Vermiform appendix (tissue), 1 donor: ENCODE measurements around the genes CCL22 and CX3CL1.

DNA sequence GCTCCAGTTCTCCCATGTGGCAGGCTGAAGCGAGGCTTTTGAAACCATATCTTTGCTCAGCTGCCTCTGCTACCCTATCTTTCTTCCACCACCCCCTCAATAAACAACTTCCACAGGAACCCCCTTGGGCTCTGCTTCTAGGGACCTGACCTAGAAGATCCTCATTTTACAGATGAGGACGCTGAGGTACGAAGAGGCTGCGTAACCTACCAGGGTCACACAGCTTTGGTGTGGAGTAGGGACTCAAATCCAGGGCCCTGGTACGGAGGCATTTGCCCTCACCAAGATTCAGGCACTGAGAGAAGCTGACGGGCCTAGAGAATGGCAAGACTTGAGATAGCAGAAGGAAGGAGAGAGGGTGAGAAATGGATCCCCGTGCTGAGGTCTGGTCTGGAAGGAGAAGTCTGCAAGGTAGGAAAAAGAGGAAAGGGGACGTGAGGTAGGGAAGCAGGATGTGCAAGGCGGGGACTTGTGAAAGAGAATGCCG, 14.4 kb downstream of the NLRC5 start:
- PRO-cap, result no peak

GRCh38 chr16:57026073-57026272, 36.6 kb downstream of the NLRC5 start:
- PRO-cap, result no peak

GRCh38 chr16:57091364-57092109, 846 bp upstream of the CPNE2 start:
- PRO-cap, result no peak

DNA sequence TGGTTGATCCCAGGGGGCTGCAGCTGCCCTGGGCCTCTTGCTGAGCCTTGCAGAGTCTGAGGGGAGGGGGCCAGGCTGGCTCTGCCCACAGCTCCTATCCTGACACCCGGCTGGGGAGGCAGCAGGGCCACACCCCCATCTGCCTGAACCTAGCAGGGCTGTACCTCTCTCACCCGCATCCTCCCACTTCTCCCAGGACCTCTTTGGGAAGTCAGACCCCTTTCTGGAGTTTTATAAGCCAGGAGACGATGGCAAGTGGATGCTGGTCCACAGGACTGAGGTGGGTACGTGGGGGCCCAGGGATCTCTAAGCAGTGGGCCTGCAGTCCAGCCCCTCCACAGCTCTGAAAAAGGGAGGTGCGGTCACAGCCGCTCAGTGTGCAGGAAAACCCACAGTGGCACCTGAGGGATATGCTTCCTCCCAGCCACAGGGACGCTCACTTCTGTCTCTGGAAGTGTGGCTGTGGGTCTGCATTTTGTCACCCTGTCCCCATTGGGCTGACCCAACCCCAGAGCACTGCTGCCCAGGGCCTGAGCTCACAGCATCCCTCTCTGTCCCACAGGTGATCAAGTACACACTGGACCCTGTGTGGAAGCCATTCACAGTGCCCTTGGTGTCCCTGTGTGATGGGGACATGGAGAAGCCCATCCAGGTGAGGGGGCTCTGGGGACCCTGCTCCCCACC, 26.8 kb downstream of the CPNE2 start:
- PRO-cap, result no peak

GRCh38 chr16:57134733-57135443, 42.5 kb downstream of the CPNE2 start:
- PRO-cap, result bidirectional peak, plus-strand start at chr16:57135176, minus-strand start at chr16:57135091

- PRO-cap, result no peak
Observed at GRCh38 chr16:57318117-57318724, 33.7 kb upstream of the PLLP start.

GRCh38 chr16:57358610-57359047, at the start of gene CCL22:
Gene CCL22, plus strand, starts transcription at chr16:57358783.
- PRO-cap, result no peak

GRCh38 chr16:57372075-57373218, at the start of gene CX3CL1:
Gene CX3CL1, plus strand, starts transcription at chr16:57372490.
- PRO-cap, result bidirectional peak, plus-strand start at chr16:57372490, minus-strand start at chr16:57372369; unidirectional peak, minus-strand start at chr16:57372871

GRCh38 chr16:57379224-57380009, 7.1 kb downstream of the CX3CL1 start:
- PRO-cap, result no peak

GRCh38 chr16:57392621-57393238, 11.8 kb upstream of the CCL17 start:
- PRO-cap, result no peak

GRCh38 chr16:57472703-57474073, 10.7 kb downstream of the POLR2C start:
- PRO-cap, result no peak

- PRO-cap, result no peak
Observed at GRCh38 chr16:57483830-57484465, 2.3 kb downstream of the DOK4 start.

DNA sequence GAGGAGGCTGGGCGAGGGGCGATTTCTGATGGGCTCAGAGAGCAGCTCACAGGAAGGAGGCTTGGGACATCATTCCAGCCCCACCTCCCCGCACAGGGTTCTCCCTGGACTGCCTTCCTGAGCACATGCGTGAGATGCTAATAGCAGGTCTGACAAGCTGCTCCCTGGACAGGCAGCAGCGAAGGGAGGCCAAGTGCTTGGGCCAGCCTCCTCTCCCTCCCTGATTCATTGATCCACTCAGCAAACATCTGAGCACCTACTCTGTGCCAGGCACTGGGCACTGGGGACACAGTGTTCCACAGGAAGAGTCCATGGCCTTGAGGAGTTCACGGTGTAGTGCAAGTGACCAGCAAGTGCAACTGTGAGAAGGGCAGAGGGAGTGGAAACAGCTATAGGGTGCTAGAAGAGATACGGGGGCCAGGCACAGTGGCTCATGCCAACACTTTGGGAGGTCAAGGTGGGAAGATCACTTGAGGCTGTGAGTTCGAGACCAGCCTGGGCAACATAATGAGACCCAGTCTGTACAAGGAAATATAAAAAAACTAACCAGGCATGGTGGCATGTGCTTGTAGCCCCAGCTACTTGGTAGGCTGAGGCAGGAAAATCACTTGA, 14.6 kb upstream of the DOK4 start:
- PRO-cap, result no peak

- PRO-cap, result unidirectional peak, plus-strand start at chr16:57530219
Observed at GRCh38 chr16:57529951-57530599, 6.3 kb downstream of the CCDC102A start.

DNA sequence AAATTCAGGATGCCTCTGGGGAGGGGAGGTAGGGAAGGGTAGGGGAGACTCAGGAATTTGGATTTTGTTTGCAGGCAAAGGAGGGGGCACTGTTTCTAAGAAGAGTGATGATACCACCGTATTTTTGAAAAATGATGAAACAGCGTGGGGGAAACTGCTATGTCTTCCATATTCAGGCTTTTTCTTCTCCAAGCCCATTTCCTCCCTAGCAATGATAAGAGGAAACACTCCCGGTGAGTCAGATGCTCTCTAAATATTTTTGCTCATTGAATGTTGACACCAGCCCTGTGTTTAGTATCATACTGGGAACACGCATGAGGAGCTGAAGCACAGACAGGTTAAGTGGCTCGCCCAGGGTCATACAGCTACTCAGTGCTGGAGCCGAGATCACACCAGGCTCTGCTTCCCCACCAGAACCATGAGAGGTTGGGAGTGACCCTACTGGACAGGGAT, 37.9 kb upstream of the ADGRG1 start:
- PRO-cap, result no peak

DNA sequence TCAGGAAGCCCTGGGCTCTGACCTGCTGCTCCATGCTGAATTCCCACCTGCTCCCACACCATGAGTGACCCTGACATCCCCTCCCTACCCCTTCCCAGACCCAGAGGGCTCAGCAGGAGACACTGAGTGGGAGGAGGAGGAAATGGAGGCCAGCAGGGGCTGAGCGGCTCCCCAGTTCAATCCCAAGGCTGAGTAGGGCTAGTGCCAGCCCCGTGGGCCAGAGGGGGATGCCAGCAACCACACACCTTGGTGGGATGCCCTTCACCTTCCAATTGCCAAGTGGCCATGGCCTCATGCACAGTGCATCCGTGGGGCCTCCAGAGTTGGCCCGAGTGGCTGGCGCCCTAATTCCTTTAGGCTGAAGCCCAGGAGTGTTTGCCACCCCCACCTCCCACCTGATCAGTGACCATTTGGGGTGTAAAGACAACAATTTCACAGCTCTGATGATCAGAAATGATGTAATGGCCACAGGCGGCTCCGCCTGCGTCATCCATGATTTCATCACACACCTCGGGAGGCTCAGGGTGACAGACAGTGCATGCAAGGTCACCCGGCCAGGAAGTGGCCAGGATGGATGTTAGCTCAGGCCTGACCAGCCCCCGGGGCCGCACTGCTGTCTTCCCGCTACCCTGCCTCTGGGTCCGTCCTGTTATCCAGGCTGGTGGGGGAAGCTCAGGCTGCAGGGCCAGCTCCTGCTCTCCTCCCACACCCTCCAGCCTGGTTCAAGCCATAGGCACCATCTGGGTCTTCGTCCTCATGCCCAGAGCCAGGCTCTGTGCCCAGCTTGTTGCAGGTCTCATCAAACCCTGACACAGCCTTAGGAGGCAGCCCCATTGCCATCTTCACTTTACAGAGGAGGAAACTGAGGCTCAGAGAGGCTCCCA, 799 bp upstream of the ADGRG3 start:
- PRO-cap, result no peak

DNA sequence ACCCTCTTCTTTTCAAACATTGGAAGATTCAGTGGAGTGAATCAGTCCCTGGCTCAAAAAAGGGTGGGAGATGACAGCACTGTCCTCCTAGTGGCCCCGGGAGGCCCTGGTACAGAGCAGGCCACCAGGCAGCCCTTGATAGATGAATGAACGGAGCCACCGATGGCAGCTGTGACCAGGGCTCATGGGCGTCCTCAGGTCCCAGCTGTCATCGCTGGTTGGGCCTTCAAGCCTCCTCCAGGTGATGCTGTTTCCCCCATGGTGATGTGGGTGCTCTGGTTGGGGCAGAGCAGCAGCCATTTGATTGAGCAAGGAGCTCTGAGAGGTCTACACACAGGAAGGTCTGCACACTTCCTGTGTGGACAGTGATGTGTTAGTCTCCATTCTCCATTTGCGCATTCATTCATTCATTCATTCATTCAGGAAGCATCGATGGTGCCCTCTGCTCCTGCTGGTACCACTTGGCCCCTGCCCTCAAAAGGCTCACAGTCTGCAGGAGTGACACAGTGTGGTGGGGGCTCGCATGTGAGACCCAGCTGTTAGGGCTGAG, 1.3 kb downstream of the ADGRG3 start:
- PRO-cap, result no peak

- PRO-cap, result no peak
Observed at GRCh38 chr16:57677646-57678451, 9.7 kb downstream of the ADGRG3 start.

GRCh38 chr16:57688509-57689363, 5.9 kb upstream of the DRC7 start:
- PRO-cap, result no peak

GRCh38 chr16:57771107-57771765, 31.1 kb downstream of the KIFC3 start:
- PRO-cap, result no peak